ENCODE measurements around a stretch of chr17.

GRCh38 chr17:63477912-63478149 is 970 bp downstream of the ACE start:
- PRO-cap: no peak

DNA sequence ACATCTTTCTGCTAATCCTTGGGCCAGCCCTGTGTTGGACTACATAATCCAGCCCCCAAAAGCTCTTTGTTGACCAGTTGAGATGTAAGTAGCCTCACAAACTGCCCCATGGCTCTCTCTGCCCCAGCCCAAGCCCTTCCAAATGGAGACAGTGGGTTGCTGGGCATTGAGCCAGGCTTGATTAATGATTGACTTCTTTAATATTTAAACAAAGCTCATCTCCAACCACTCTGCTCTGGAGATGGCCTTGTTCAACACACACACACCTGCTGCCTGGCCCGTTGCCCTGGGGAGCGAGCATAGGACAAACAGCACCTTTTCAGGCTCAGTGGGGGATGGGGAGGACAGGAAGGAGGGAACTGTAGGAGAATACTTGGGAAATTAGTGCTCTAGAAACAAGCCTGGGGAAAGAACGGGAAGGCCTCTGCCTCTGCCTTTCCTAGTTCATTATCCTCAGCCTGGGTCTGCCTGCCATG is 2.7 kb upstream of the KCNH6 start:
- PRO-cap: no peak

GRCh38 chr17:63693349-63694266 is 6.3 kb downstream of the LIMD2 start:
- PRO-cap: no peak

DNA sequence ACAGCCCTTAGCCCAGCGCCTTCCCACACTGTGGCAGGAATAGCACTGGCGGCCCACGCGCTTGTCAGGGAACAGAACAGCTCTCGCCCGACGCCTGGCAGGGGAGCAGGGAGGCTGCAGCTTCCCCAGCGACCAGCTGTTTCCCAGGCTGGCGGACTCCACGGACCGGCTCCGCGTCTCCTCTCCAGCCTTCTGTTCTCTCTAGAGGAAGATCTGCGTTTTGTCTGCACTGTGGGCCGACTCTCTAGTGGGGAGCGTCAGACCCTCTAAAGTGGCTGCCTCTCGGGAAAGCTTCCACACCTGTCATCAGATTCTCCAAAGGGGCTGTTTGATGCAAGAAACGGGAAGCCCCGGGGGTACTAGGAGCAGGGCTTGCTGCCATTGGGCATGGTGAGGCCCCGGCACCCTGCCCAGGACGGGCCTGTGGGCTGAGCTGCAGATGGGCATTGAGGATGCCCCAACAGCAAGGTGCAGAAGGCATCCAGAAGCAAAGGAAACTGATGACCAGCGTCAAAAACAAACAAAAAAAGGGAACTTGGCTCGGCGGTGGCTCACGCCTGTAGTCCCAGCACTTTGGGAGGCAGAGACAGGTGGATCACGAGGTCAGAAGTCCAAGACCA is 1.4 kb upstream of the LIMD2 start:
- PRO-cap: unidirectional peak, minus-strand start at position 194 of the sequence

- PRO-cap: no peak
These were observed 3.7 kb upstream of the GH1 start for GRCh38 chr17:63922211-63922772.

DNA sequence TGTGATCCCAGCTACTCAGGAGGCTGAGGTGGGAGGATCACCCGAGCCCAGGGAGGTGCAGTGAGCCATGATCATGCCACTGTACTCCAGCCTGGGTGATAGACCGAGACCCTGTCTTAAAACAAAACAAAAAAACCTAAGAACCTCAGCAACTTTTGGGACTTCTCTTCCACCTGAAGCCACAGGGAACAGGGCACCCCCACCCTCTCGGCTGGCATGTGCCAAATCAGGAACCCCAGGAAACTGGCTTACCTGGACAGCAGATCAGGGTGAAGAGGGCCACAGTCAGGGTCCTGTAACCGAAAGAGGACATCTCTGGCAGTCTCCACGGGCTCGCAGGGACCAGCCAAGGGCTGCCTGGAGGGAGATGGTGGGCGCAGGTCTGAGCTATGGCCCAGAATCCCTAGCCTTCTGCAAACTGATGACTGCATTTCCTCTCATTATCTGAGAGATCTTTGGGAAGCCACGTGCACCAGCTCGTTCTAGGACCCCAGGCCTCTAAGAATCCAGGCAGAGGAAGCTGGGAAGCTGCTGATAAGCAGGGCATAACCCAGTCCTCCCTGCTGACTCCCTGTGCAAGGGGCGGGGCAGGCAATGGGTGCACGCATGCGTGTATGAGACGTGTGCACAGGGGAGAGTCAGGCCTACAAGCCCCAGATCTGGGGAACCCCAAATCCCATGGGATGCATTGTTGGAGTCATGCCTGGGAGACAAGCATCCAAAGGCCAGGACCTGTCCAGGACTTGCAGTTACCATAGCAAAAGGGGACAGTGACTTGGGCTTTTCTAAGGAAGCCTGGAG is 8.4 kb downstream of the PRR29 start:
- PRO-cap: no peak

DNA sequence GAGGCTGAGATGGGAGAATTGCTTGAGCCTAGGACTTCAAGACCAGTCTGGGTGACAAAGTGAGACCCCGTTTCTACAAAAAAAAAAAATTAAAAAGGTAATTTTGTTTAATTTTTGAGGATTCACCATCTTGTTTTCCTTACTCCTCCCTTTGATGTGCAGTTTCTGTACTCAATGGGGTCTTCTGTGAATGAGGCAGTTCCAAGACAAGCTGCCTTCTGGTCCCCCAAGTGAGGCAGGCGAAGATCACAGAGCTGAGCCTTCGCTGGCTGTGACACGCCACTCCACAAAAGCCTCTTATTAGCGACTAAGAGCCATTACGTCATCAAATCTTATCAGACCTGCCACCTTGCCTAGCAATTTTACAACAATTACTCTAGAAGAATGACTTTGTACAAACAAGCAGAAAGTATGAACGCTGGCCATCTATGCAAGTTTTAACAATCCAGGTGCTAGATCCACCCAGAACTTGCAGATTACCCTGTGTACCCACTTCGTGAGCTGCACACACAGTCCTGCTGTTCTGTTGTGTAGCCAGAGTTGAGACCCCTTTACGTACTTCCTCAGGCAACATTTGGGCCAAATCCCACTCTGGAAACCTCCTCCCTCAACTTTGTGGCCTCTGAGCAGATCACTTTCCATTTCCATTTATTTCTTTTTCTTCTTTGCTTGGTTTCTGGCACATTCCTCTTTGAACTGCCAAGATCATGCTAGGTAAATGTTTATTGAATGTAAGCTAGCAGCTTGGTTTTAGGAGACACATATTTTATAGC is 3.8 kb upstream of the ICAM2 start:
- PRO-cap: no peak

- PRO-cap: no peak
These were observed 52.7 kb downstream of the ERN1 start for GRCh38 chr17:64077070-64077789.

GRCh38 chr17:64106928-64107422 is 23.0 kb downstream of the ERN1 start:
- PRO-cap: no peak

DNA sequence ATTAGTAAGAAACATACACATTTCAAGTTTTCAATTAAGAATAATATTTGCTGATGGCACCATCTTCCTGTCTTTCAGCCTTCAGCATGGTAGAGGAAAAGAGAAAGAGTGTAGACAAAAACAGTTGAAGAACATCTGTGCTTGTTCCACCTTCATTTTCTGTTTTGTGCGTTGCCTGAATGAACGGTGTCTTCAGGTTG is 59.9 kb upstream of the TEX2 start:
- PRO-cap: no peak

DNA sequence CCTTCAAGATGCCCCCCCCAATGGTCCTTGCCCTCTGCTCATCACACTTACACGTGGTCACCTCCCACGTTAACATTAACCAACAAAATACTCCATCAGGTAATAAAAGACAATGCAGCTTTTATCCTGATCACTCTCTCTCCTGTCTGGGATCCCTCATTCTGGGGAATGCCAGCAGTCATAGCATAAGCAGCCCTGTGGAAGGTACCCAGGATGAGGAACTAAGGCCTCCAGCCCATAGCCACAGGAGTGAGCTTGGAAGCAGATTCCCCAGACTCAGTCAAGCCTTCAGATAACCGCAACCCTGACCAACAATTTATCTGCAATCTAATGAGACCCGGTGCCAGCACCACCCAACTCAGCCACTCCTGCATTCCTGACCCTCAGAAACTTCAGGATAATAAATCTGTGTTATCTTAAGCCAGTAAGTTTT is 6.3 kb downstream of the PECAM1 start:
- PRO-cap: no peak

- PRO-cap: no peak
These were observed 3.9 kb downstream of the PECAM1 start for GRCh38 chr17:64386339-64387557.

- PRO-cap: no peak
These were observed 11.8 kb downstream of the POLG2 start for GRCh38 chr17:64484938-64485659.

GRCh38 chr17:64532667-64533024 is 25.9 kb downstream of the CEP95 start:
- PRO-cap: no peak

- PRO-cap: no peak
These were observed 29.2 kb downstream of the CEP95 start for GRCh38 chr17:64535996-64536331.

DNA sequence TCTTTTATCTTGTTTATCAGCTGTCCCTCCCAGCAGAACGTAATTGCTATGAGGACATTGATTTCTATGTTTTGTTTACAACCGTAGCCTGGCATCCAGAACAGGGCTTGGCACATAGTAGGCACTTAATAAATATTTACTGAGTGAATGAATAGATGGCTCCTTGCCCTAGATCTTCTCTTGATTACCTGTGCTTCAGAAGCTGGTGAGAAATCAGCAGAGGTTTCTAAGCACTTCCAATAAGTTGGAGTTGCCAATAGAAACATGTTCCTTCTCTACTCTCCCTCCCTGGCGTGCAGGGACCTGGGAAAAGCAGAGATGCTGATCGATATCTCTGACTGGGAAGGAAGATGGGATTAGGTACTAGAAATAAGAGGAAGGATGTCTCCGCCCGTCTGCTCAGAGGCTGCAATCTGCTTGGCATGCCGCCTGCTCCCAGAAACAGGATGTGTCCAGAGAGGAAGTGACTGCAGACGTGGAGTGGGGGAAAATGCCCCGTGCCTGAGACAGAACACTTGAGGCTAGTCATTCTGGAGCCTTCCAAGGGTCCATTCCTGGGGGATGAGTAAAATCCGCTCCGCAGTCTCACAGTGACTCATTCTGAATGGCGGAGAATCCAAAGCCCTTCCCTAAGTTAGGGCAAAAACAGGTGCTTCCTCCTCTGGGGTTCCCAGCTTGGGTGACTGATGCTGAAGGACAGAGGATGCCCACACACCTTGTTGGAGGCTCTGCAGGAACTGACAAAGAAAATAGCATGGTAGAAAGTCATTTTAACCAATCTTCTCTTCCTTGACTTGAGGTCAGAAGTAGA is 44.9 kb upstream of the SMURF2 start:
- PRO-cap: no peak

- PRO-cap: no peak
These were observed 67.5 kb downstream of the GNA13 start for GRCh38 chr17:64989113-64989383.

DNA sequence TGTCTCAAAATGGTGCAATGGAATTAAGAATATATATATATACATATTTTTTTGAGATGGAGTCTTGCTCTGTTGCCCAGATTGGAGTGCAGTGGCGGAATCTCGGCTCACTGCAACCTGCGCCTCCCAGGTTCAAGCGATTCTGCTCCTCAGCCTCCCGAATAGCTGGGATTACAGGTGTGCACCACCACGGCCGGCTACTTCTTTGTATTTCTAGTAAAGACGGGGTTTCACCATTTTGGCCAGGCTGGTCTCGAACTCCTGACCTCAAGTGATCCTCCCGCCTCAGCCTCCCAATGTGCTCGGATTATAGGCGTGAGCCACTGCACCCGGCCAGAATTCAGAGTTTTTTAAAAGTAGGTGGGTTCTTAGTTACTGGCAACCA is 40.2 kb downstream of the GNA13 start:
- PRO-cap: no peak

DNA sequence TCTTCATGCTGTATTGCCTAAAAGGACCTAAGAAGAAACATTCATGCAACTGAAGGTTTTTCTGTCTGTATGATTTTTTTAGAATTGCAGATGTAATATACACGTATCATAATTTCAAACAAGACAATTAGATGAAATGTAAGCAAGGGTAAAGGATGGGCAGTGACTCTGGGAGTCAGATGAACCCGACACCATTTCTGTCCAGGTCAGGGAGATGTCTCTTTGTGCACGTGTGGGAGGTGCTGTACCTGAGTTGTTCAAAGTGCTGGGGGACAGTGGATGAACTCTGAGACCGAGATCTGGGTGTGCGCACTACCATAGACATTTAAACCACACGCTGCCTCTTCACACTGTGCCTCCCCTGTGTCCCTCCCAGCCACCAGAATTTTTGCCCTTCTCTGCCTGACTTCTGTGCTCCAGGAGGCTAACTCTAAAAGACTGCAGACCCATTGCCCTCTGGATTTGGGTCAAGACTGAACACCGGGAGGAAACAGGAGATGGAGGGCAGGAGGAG is 5.9 kb upstream of the RGS9 start:
- PRO-cap: no peak

- PRO-cap: no peak
These were observed 9.3 kb downstream of the AXIN2 start for GRCh38 chr17:65551906-65552691.